NCI-H460 (cell line): ENCODE measurements around a stretch of chr1.

DNA sequence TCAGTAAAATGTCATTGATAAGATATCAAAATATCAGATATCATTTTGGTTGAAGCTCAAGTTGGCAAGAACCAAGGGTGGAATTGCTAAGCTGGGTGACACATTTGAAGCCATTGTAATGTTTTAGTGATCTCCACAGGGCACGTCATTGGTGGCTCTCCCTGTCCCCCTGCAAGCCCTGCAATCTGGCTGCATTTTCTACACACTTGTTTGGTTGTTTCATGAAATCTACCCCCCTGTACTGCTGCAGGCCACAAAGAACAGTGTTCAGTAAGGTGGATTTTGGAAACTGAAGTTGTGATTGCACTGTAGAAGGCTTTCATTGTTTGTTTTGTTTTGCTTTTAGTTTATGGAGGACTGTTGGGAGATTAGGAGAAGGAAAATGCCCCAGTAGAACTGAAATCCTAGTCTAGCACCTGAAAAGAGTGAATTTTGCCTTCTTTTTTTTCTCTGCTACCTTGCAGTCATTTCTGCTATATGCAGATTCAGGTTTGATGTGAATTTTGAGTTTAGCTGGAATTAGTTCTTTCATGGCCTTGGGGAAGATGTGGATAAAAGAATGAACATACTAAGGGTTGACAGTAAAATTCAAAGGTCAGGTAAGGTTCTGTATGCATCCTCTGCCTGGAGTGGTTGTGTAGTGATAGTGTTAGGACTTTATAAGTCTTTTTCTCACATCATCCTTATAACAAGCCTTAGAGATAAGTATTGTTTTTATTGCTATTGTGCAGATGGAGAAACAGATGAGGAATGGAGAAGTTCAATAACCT is 46.5 kb downstream of the ROR1 start:
RAMPAGE:
- cytosol, long total RNA, result no peak
- long total RNA, result no peak
- nucleus, long total RNA, result no peak

GRCh38 chr1:63854165-63854506 is 80.3 kb downstream of the ROR1 start:
RAMPAGE:
- cytosol, long total RNA, result no peak
- long total RNA, result no peak
- nucleus, long total RNA, result no peak

RAMPAGE:
- cytosol, long total RNA, result no peak
- long total RNA, result no peak
- nucleus, long total RNA, result no peak
Measured at GRCh38 chr1:64021356-64021853, 182.0 kb upstream of the UBE2U start.

RAMPAGE:
- cytosol, long total RNA, result no peak
- long total RNA, result no peak
- nucleus, long total RNA, result no peak
Measured at GRCh38 chr1:64505668-64506708, 36.1 kb downstream of the CACHD1 start.

RAMPAGE:
- cytosol, long total RNA, result no peak
- long total RNA, result no peak
- nucleus, long total RNA, result no peak
Measured at GRCh38 chr1:64745238-64745604, 346 bp downstream of the RAVER2 start.

DNA sequence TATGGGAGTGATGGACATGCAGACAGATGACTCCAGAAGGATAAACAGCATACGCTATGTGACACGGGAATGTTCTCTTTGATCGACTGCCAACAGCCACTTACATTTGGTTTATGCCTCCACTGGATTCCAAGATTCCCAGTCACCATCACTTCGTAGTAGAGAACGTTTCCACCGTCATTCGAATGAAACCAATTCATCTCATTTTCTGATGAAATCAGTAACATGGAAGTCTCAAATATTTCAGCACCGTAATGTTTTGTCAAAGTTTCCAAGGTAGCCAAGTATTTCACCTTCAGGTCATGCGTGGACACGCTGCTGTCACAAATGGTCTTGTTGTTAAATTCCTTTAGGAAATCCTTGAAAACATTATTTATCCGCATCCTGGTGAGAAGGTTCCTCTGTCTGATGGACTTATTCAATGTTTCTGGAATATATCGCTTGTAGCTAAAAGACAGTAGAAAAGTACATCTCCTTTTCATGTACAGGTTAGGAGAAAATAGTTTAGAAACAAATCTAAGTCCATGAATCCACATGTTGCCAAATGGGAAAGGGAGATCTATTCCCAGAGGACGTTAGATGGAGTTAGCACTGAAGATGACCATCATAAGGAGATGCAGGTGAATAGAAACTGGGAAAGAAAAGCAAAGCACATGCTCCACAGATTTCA is 99.5 kb downstream of the JAK1 start:
RAMPAGE:
- cytosol, long total RNA, result no peak
- long total RNA, result no peak
- nucleus, long total RNA, result no peak

DNA sequence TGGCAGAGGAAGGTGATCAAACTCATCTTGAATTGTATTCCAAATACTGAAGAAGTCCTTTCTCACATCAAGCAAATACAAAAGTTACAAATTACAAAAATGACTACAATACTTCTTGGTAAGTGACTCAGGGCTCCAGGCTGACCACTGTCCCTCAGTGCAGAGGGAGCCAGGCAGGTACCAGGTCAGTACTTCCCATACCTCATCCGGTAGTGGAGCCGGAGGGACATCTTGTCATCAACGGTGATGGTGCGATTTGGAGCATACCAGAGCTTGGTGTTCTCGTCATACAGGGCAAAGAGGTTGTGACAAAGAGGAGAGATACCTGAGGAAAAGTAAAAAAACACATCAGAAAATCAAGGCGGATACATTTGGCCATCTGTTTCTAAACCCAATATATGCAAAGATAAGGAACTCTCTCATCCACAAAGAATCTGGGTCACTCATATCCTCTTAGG is 87.5 kb downstream of the JAK1 start:
RAMPAGE:
- cytosol, long total RNA, result no peak
- long total RNA, result no peak
- nucleus, long total RNA, result no peak

RAMPAGE:
- cytosol, long total RNA, result no peak
- long total RNA, result no peak
- nucleus, long total RNA, result no peak
Measured at GRCh38 chr1:64894050-64894509, 72.3 kb downstream of the JAK1 start.

DNA sequence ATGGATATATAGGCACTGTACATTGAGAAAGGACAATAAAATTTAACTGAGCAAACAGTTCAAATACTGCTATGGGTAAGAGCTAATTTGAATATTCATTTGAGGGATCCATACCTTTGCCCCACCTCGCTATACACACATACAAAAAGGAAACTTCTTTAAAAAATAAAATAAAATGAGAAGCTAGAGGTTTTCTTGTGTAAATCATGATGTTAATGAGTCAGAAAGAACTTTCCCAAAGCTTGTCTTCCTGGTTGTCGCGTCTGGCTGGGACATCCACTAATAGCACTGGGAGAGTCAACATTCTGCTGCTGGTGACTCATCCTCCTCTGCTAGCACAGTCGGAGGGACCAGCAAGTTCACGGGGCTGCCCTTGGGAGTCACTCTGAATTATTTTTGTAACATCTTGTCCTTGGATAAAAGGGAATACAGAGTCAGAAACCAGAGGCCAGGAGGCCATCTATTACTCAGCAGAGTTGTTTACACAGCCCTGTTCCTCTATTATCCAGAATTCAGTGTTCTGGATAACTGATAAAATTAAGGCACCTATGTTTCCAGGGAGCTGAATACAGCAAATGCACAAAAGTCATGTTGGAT is 68.3 kb downstream of the JAK1 start:
RAMPAGE:
- cytosol, long total RNA, result no peak
- long total RNA, result no peak
- nucleus, long total RNA, result no peak

DNA sequence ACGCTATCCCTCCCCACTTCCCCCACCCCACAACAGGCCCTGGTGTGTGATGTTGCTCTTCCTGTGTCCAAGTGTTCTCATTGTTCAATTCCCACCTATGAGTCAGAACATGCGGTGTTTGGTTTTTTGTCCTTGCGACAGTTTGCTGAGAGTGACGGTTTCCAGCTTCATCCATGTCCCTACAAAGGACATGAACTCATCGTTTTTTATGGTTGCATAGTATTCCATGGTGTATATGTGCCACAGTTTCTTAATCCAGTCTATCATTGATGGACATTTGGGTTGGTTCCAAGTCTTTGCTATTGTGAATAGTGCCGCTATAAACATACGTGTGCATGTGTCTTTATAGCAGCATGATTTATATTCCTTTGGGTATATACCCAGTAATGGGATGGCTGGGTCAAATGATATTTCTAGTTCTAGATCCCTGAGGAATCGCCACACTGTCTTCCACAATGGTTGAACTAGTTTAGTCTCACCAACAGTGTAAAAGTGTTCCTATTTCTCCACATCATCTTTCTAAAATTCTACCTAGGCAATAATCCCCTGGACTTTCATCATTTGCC is 47.1 kb downstream of the JAK1 start:
RAMPAGE:
- cytosol, long total RNA, result no peak
- long total RNA, result no peak
- nucleus, long total RNA, result no peak

RAMPAGE:
- cytosol, long total RNA, result no peak
- long total RNA, result no peak
- nucleus, long total RNA, result no peak
Measured at GRCh38 chr1:64982188-64982556, 15.8 kb upstream of the JAK1 start.

DNA sequence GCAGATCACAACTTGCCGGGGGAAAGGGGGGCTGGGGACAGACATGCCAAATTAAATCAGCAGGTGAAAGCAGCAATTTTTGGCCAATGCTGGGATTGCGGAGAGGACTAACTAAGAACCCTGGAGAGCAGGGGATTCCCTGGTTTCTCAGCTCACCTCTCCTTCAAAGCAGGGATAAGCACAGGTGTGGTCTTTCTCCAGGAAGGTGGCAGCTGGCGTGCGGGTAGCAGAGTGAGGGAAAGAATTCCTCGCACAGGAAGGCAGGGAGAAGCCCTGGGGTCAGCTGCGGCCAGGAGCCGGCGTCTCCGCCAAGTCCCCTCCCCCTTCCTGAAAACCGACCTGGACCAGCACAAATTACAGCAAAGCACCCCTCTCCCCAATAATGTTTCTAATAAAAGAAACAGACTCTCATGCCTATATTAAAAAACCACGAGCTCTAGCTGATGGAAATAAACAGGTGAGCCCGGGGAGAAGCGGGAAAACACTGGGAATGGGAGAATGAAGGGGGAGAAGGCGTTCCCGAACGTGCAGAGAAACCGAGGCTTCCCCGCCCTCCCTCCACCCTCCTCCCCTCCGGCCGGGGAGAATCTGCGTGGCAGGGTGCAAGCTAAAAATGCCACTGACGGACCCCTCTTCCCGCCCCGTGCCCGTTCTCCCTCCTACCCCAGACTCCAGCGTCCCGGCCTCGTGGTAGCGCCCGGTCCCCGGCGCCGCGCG is 81.9 kb upstream of the AK4 start:
RAMPAGE:
- cytosol, long total RNA, result no peak
- long total RNA, result no peak
- nucleus, long total RNA, result no peak

DNA sequence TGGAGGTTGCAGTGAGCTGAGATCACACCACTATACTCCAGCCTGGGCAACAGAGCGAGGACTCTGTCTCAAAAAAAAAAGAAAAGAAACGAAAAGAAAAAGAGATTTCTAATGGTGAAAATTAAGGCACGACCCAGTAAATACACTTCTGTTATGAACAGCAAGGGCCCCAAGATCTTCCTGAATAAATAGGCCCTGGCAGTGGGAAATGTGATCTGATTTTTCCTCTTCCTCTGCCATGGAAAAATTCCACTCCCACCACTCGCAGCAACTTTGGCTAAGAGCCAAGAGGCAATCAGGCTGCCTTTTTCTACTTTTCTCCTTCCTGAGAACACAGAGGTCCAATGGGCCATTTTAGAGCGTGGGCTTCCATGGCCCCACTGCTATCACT is 33.8 kb upstream of the AK4 start:
RAMPAGE:
- cytosol, long total RNA, result no peak
- long total RNA, result no peak
- nucleus, long total RNA, result no peak

RAMPAGE:
- cytosol, long total RNA, result no peak
- long total RNA, result no peak
- nucleus, long total RNA, result no peak
Measured at GRCh38 chr1:65174848-65175651, 27.0 kb downstream of the AK4 start.

GRCh38 chr1:65467434-65468056 is 47.1 kb downstream of the LEPR start:
RAMPAGE:
- cytosol, long total RNA, result no peak
- long total RNA, result no peak
- nucleus, long total RNA, result no peak

GRCh38 chr1:65470843-65472109 is 50.8 kb downstream of the LEPR start:
RAMPAGE:
- cytosol, long total RNA, result no peak
- long total RNA, result no peak
- nucleus, long total RNA, result no peak

GRCh38 chr1:65525153-65526151 is 105.0 kb downstream of the LEPR start:
RAMPAGE:
- cytosol, long total RNA, result no peak
- long total RNA, result no peak
- nucleus, long total RNA, result no peak

DNA sequence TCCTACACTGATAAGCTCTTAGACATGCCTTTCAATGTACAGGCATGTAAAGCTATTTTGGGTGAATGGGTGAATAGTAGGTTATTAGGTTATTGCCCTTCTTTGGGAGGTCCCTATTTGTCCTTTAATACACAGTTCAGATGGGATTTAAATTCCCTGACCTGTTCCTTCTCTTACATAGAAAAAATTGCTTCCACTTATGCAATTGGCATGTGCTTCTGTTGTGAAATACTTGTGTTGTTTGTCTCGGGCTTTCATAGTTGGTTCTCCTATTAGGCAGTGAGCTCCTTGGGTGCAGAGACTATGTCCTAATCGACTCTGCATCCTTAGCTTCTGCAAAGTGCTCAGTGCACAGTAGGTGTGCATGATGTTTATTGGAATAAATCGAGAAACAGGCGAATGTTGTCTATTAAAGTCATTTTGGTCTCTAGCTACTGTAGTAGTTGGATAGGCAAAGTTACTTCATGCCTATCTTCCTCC is 1.3 kb upstream of the PDE4B start:
RAMPAGE:
- cytosol, long total RNA, result no peak
- long total RNA, result no peak
- nucleus, long total RNA, result no peak

GRCh38 chr1:65992194-65992987 is 199.7 kb downstream of the PDE4B start:
RAMPAGE:
- cytosol, long total RNA, result start-site peak on the plus strand at chr1:65992401-65992912, 21 and 9 reads in 2 replicates
- long total RNA, result no peak
- nucleus, long total RNA, result start-site peak on the plus strand at chr1:65992609-65992746, 166 and 44 reads in 2 replicates

GRCh38 chr1:66270280-66270835 is 263.6 kb upstream of the SGIP1 start:
RAMPAGE:
- cytosol, long total RNA, result no peak
- long total RNA, result no peak
- nucleus, long total RNA, result no peak